Parietal lobe (tissue), 2 donors: Measurements from ENCODE around the gene COX7A2L.

- RAMPAGE, long total RNA, result no peak
Observed at GRCh38 chr2:39437372-39437651, 227 bp upstream of the MAP4K3 start.

GRCh38 chr2:39513414-39513960 is 76.4 kb upstream of the MAP4K3 start:
- RAMPAGE, long total RNA, result no peak

DNA sequence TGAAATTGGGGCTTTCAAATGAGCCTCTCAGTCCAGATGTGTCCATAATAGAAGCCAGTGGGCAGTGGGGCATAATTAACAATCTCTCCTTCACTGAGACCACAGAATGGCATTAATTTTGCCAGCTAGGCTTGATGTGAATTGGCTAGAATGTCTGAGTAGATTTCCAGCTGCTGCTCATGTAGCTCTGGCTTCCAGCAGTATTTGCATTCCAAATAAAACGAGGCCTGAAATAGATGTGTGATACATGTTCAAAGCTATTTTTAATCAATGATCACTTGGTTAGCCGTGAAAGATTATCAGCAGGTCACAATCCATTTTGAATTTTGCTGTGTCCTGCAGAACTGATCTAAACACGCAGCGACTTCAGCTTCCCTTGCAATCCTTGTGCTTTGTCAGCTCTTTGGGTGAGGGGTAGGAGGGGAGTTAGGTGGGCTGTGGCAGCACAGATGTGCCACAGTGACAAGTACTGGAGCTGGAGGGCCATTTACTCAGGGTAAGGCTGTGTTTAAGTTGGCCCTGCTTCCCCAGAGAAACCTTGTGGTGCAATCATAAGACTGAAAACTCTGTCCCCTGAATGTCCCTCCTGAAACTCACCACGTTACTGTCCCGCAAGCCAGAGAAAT is 56.9 kb upstream of the TMEM178A start:
- RAMPAGE, long total RNA, result no peak

- RAMPAGE, long total RNA, result no peak
Observed at GRCh38 chr2:40329098-40329983, 122.5 kb downstream of the SLC8A1 start.

GRCh38 chr2:40371518-40372015 is 80.3 kb downstream of the SLC8A1 start:
- RAMPAGE, long total RNA, result no peak

DNA sequence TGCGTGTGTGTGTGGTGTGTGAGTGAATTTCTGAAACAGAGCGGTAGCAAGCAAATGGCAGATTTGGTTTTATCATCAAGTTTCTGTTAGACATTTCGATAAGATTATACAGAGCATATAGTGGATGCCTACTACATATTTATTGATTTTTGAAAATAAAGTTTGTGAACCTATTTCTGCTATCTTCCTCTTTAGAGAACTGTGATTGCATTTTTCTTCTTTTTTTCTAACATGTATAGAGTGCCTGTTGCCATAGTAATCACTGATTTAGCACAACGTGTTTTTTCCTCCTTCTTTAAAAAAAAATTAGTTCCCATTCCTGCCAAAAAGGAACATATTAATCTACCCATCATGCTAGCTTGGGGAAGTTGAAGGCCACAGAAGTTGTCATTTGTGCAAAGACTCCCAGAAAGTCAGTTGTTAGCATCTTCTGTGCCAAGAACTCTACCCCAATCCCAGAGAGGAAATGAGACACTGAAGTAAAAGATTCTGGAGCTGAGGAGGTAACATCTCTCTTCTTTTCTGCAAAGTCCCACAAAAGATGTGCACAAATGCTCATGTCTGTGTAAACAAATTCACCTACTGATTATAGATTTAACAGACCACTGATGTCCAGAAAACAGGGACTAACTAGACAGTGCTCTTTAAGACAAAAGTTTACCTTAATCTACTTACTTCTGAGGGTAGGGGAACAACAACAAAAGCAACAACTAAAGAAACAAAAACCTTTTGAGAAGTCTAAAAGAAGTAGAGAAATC is 57.3 kb downstream of the SLC8A1 start:
- RAMPAGE, long total RNA, result no peak

DNA sequence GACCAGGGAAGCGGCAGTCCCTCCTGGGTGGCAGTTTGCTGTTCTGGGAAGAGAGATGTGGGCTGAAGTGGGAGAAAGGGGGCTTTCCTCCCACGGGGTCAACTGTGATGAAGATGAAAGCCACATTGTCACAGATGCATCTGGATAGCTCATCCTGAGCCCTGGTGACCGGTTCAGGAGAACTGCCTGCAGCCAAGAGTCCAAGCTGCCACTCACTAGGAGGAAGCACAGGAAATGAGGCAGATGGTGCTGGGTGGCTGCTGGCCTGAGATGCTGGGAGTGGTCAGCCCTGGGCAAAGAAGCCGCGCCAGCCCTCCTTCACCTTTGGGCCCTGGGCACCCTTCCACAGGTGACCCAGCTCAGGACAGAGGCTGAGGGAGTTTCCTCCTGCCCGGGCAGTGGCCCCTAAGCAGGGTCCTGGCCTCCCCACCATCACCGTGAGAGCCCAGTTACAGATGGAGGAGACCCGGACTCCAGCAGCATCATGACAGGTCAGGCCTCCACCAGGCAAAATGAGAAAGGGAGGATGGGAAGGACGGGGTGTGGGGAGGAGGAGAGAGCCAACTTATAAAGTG is 92.9 kb upstream of the PKDCC start:
- RAMPAGE, long total RNA, result no peak

- RAMPAGE, long total RNA, result no peak
Observed at GRCh38 chr2:41965738-41966187, 82.1 kb upstream of the PKDCC start.

DNA sequence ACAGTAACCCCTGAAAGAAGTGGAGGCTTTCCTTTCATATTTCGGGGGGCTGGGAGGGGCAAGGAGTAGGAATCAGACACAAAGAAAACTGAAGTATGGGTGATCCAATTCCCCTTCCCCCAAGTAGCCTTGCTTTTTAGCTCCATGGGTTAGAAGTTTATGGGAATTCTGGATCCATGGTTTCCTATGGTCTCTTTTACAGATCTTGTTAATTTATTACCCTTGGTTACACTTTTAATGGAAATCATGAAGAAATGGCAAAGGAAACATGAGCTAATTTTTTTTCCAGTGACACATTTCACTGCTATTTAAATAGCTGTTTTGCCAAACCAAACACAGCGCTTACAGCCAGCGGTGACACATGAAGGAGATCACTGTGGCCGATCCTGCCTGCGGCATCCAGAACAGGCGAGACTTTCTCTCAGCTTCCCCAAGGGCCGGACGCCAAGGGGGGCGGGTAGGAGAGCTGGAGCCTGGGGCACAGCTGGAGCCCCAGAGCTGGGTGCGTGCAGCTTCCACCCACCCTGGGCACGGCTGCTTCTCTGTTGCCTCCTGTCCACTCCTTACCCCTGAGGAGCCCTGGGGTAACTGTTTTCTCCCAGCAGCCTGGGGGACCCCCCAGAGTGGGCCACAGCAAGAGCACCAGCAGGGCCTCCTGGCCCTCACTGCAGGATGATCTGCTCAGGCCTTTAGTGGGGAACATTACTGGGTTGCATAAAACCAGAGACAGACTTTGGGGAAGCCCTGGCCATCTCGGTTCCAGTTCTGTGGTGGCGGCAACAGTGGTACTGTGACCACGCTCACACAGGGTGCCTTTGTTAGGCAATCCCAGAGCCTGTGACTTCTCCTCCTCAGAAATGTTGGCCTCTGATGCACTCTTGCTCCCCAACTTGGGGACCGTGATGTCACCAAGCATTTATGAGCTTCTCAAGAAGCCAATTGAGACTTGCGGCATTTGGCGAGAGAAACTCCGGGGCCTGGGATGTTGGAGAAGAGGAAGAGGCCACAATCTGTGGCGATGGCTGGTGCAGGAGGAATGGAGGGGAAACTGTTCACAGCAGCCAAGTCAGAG is 81.2 kb upstream of the PKDCC start:
- RAMPAGE, long total RNA, result no peak

DNA sequence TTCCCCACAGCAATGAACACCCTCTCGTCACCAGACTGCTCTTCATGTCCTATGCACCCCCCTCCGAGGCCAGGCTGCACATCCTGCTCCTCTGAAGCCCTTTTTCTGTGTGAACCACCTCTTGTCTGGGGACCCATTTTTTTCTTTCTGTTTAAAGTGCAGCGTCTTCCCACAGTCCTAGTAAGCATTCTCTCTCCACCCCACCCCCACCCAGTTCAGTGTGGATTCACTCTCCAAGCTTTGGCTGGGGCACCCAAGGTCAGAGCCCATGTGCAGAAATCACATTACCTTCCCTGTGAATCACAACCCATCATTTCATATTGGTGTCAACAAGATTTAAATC is 26.4 kb upstream of the PKDCC start:
- RAMPAGE, long total RNA, result no peak

DNA sequence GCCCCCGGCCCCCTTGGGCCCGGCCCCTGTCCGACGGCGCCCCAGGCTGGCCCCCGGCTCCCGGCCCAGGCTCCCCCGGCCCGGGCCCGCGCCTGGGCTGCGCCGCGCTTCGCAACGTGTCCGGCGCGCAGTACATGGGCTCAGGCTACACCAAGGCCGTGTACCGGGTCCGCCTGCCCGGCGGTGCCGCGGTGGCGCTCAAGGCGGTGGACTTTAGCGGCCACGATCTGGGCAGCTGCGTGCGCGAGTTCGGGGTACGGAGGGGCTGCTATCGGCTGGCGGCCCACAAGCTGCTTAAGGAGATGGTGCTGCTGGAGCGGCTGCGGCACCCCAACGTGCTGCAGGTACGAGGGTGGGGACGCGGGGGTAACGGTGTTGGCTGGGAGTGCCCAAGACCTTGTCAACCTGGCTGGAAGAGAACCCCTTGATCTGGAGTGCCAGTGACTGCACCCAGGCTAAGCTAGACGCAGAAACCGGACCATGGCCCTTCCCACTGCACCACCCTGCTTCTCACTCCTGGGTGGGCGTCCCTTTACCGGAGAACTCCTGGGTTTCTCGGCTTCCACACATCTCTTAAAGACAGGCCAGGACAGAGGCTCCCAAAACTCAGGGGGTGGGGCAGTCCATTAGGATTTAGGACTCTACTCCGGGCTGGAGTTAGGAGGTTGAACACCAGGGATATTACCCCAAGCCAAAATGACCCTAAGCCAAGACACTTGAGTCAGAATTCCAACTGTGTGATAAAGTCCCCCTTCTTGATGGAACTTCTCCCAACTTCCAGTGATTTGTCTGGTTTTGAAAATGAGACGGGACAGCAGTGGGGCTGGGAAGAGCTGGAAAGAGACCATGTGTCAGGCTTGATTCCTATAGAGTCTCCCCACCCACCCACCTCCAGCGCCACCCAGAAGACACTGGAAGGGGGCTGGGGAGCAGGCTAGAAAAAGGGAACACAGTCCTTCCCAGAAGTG is 958 bp downstream of the PKDCC start:
- RAMPAGE, long total RNA, result no peak

GRCh38 chr2:42105193-42106001 is 57.6 kb downstream of the PKDCC start:
- RAMPAGE, long total RNA, result no peak

DNA sequence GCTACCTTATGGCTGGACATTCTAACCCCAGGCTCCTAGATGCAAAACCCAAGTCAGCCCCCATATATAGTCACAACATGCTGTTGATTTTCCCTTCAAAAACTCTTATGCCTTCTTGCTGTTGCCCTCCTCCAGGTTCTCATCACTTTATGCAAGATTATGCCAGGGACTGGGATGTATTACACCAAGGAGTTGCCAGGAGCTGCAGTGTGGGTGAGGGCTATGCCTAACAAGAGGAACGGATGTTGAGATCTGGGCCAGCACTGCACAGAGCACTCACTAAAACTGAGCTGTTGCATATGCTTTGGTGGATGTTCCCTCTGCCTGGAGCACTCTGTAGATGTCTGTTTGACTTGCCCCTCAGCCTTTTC is 41.1 kb upstream of the EML4 start:
- RAMPAGE, long total RNA, result no peak

GRCh38 chr2:42141167-42141598 is 28.0 kb upstream of the EML4 start:
- RAMPAGE, long total RNA, result no peak

DNA sequence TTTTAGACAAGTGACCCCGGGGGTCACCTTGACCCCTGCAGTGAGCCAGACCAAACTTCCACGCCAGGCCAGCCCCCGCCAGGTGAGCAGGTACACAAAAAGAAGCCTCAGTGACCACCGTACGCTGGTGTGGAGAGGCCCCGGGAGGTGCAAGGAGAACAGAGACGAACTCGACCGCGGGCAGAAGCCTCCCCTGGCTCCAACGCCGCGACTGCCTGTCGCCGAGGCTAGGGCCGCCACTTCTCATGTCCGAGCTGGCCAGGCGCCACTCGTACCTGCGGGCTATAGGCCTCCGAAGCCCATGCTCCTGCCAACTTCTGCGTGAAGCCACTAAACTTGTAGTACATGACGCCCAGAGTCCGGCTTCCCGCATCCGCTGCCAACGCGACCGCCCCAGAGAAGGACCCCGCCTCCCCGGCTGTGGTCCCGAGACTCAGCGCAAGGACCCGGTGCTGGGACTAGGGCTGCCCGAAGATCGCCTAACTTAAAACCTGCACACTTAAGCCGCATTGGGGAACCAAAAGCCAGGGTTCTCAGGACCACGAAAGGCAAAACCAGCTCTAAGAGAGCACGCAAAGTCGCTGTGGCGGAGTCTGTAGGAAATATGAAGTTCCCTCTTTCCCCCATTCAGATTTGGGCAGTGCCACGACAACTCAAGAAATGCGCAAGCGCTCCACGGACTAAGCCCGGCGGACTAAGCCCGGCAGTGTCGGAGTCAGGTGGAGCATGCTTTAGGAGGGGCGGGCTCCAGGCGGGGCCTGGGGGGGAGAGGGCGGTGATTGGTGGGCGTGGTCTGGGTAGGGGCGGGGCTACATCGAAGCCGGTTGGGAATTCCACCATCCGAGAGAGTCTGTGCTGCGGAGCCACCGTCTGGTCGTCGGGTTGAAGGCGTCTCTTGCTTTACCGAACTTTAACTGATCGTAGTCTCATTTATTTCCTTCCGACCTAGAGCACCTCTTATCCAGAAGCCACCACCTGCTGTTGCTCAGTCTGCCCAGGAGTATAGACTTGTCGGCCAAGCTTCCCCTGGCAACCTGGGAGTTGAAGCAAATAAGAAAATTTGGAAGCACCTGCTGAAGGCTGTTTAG is at the start of gene COX7A2L:
Gene COX7A2L (minus strand): TSS at position 403 of the 1,088 bp plus-strand sequence.
- RAMPAGE, long total RNA, result start-site peak on the minus strand centred at position 386 of the sequence, 51 bp wide, 261 and 352 reads in 2 replicates

- RAMPAGE, long total RNA, result no peak
Observed at GRCh38 chr2:42722427-42722866, 41.5 kb downstream of the OXER1 start.

DNA sequence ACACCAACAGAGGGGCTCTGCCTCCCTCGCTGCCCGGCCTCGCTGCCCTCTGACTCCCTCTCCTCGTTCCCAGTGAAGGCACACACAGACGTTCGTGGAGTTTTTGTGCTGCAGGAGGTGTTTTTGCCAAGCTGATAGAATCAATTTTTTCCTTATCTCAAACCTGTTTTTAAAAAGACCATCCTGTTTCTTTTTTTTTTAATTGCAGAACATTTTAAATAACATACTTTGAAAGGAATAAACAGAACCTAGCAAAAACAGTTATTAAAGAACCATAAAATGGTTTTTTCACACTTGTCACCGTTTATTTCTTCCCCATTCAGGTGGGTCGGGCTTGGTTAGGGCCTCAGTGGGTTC is 71.5 kb upstream of the HAAO start:
- RAMPAGE, long total RNA, result no peak

DNA sequence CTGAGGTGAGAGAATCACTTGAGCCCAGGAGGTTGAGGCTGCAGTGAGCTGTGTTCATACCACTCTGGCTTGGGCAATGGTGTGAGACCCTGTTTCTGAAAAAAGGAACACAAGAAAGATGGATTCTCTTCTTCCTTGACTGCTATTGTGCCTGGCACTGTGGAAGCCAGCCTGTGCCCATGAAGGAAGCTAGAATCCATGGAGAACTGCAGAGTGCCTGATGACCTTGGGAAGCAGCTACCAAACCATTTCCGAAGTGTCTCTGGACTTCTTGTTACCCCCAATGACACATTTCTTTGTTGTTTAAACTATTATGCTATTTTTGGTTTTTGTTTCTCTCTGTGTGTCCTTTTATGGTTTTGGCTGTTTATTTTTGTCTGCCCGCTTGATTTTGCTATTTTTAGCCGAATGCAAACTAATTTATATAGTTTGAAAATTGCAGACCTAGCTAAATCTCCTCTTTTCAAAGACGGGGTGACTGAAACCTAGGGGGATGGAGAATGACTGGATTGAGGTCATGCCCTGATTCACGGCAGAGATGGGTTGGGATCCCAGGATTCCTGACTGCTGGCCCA is 116.1 kb upstream of the HAAO start:
- RAMPAGE, long total RNA, result no peak

- RAMPAGE, long total RNA, result no peak
Observed at GRCh38 chr2:43006343-43006705, 213.9 kb upstream of the HAAO start.

GRCh38 chr2:43038297-43038899 is 188.0 kb downstream of the ZFP36L2 start:
- RAMPAGE, long total RNA, result no peak